ENCODE results near the gene HIF3A.

- RAMPAGE, long total RNA, result no peak
- RRBS, result no CpG with 5 or more reads among the region's 46 CpGs
Observed at GRCh38 chr19:46296502-46297622, at the start of gene HIF3A. Gene HIF3A, plus strand, starts transcription at chr19:46297042.

GRCh38 chr19:46377934-46378680, 31.2 kb downstream of the PPP5C start:
- RAMPAGE, long total RNA, result no peak
- RRBS, result no CpG with 5 or more reads among the region's 6 CpGs

DNA sequence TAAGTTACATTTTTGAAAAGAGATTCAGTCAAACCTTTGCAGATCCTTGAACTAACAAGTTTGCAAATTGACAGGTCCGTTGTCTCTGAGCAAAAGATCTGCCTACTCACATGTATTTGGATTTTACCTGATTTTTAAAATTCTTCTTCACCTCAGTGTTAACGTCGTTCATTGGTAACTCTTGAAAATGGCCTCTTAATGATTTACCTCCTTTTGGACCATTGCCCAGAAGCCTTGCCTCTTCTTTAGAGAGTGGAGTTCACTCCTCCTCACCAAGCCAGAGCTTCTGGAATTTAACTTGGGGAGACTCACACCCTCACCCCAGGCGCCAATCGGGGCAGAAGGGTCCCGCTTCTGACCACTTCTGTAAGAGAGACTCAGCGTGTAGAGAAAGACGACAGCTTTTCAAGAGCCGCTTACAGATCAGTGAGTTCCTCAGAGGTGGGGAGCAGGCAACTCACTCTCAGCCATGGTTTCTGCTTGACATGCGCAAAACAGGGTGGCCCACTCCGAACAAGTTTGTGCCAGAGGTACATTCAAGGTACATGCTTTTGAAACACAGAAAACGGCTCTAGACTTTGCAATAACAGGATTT, 2.7 kb downstream of the PNMA8C start:
- RAMPAGE, long total RNA, result no peak
- RRBS, result no CpG with 5 or more reads among the region's 12 CpGs

GRCh38 chr19:46522792-46523535, 27.3 kb upstream of the PNMA8B start:
- RAMPAGE, long total RNA, result no peak
- RRBS, result no CpG with 5 or more reads among the region's 8 CpGs

DNA sequence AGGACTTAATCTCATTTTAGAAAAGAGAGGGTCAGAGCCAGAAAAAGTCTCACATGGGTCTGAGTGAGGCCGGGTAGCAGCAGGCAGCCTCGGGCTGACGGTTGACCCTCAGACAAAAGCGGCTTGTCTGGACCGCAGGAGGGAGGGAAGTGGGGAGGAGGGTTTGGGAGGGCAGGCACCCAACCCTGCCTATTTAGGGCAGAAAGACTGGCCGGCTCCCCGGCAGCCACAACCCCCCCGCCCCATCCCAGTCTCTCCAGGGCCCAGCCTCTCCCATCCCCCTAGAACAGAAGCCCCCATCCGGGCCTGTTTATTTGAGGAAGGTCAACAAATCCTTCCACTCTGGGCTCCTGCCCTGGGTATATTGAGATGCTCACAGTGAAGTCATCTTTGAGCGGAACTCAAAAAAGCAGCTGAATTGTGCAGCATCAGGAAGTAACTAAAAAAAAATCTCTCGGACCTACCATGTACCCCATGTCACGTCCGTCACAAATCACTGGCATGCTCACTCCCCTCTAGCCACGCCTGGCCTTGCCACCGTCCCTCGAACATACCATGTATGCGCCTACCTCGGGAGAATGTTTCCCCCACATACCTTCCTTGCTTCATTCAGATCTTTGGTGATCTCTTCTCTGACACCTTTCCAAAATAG, 6.3 kb downstream of the DACT3 start:
- RAMPAGE, long total RNA, result no peak
- RRBS, result 20% methylated on average over 3 of the region's 18 CpGs

- RAMPAGE, long total RNA, result no peak
- RRBS, result no CpG with 5 or more reads among the region's 25 CpGs
Observed at GRCh38 chr19:46678223-46678736, 17.3 kb upstream of the DACT3 start.

GRCh38 chr19:46704481-46705055, 12.3 kb downstream of the PRKD2 start:
- RAMPAGE, long total RNA, result no peak
- RRBS, result no CpG with 5 or more reads among the region's 17 CpGs

GRCh38 chr19:46747016-46747312, 714 bp upstream of the STRN4 start:
- RAMPAGE, long total RNA, result no peak
- RRBS, result no CpG with 5 or more reads among the region's 3 CpGs

DNA sequence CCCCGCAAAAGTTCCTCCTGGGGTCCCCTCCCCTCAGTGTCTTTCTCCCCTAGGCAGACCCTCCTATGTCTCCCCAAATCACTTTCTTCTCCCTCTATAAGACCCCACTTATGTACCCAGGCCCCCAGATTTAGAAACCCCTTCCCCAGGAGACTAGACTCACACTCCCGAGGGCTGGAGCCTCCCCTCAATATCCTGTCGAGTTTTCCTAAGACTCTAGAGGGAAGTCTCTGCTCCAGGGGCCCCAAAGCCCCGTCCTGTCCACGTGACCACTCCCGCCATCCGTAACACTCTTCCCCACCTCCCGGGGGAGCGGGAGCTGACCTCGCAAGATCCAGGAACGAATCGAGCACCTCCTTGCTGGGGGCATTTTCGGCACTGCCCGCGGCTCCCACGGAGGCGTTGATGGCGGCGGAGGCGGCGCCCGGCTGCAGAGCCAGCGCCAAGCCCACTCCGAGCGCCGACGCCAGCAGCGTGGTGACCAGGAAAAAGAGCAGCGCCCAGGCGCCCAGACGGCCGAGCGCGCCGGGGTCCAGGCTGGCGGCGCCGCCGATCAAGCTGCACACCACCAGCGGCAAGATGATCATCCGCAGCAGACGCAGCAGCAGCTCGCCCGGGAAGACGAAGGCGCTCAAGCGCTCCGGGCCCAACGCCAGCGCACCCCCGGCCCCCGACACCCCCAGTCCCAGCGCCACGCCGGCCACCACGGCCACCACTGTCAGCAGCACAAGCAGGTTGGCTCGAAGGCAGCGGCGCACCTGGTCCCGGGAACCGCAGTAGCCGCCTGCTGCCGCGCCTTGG, 1.1 kb downstream of the SLC1A5 start:
- RAMPAGE, long total RNA, result no peak
- RRBS, result 2% methylated on average over 25 of the region's 64 CpGs

DNA sequence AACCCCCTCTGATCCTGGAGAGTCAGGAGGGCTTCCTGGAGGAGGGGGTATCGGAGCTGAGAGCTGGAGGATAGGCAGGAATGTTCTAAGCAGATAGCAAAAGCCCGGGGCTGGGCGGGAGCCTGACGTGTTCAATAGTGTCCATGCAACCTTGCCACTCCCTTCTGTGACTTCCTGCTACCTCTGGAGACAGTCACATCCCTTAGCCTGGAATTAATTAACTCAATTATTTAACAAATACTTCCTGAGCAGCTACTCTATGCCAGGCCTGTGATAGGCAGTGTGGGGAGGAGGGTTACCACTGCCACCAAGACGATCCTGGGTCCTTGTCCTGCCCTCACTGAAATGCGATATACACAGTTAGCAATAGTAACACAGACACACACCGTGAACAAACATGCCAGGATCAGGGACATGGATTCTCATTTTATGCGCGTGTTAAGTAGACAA, 10.8 kb downstream of the AP2S1 start:
- RAMPAGE, long total RNA, result no peak
- RRBS, result no CpG with 5 or more reads among the region's 9 CpGs

DNA sequence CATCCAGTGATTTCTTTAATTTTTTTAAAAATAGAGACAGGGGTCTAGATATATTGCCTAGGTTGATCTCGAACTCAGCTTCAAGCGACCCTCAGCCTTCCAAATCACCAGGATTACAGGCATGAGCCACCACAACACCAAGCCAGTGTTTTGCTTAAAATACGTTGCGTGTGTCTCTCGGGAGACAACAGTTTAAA, 458 bp upstream of the AP2S1 start:
- RAMPAGE, long total RNA, result no peak
- RRBS, result no CpG with 5 or more reads among the region's 5 CpGs

GRCh38 chr19:46890127-46891154, 29.6 kb downstream of the ARHGAP35 start:
- RAMPAGE, long total RNA, result no peak
- RRBS, result no CpG with 5 or more reads among the region's 4 CpGs

- RAMPAGE, long total RNA, result no peak
- RRBS, result no CpG with 5 or more reads among the region's 11 CpGs
Observed at GRCh38 chr19:46926972-46927718, 66.3 kb downstream of the ARHGAP35 start.

DNA sequence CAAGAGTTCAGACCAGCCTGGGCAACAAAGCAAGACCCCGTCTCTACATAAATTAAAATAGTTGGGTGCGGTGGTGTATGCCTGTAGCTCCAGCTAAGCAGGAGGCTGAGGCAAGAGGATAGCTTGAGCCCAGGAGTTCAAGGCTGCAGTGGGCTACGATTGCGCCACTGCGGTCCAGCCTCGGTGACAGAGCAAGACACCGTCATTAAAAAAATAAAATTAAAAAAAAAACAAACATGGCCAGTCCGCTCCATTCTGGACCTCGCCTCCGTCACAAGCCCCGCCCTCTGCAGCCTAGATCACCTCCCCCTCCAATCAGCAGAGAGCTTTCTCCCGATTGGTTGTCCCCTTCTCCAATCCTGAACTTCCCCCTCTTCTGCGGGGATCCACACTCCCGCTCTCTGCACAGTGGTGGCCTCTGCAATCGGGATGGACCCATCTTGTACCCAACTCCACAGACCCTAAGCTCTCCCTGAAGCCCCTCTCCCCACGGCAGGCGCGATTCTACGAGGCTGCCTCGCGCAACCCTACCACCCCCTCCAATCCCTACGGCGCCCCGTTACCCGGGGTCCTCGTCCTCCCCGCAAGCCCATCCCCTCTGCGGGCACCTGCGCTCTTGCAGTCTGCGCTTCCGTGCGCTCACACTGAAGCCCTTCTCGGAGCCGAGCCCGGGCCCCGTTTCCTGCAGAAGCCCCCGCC, 635 bp downstream of the TMEM160 start:
- RAMPAGE, long total RNA, result no peak
- RRBS, result 2% methylated on average over 9 of the region's 37 CpGs

- RAMPAGE, long total RNA, result no peak
- RRBS, result no CpG with 5 or more reads among the region's 13 CpGs
Observed at GRCh38 chr19:47110416-47110882, 3.1 kb downstream of the ZC3H4 start.

- RAMPAGE, long total RNA, result no peak
- RRBS, result no CpG with 5 or more reads among the region's 4 CpGs
Observed at GRCh38 chr19:47145768-47146357, 15.2 kb downstream of the SAE1 start.

DNA sequence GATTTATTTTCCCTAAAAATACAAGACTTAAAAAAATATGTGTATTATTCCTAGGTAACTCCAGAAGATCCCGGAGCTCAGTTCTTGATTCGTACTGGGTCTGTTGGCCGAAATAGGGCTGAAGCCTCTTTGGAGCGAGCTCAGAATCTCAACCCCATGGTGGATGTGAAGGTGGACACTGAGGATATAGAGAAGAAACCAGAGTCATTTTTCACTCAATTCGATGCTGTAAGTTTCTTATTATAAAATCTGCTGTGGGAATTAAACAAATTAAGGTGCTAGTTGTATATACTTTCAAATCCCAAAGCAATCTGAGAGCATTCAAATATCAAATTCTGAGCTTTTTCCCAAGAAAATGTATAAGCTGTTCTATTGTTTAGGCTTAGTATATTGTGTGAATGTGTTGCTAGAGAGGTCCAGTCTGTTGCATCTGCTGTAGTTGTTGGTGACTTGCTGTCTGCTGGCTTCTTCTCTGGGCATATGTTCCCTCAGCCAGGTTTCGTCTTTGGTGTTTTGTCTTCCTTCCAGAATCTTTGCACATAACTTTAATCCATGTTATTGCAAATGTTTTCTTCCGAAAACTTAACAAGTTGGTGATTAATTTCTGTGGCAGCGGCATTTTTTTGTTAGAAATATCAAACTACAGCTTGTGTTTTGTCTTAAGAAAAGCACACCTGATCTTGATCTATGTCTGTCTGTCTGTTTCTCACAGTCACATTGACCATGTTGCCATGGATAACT, 19.7 kb downstream of the SAE1 start:
- RAMPAGE, long total RNA, result no peak
- RRBS, result no CpG with 5 or more reads among the region's 8 CpGs

GRCh38 chr19:47256626-47257007, 292 bp downstream of the CCDC9 start:
- RAMPAGE, long total RNA, result no peak
- RRBS, result 2% methylated on average over 18 of the region's 33 CpGs

GRCh38 chr19:47258755-47259616, 2.7 kb downstream of the CCDC9 start:
- RAMPAGE, long total RNA, result no peak
- RRBS, result no CpG with 5 or more reads among the region's 6 CpGs

GRCh38 chr19:47272924-47273444, 1.7 kb upstream of the INAFM1 start:
- RAMPAGE, long total RNA, result no peak
- RRBS, result no CpG with 5 or more reads among the region's 31 CpGs

Data from hepatocyte (in vitro differentiated cells and primary cell).